ENCODE results near the genes OR4D9 and PRPF19.

- PRO-cap, result no peak
Observed at GRCh38 chr11:59511202-59511662, at the start of gene OR4D9. Gene OR4D9 (plus strand): TSS chr11:59511539.

GRCh38 chr11:59550225-59550802, 39.0 kb downstream of the OR4D9 start:
- PRO-cap, result no peak

GRCh38 chr11:59753877-59754693, 1.1 kb upstream of the STX3 start:
- PRO-cap, result unidirectional peak, plus-strand start at chr11:59754188; unidirectional peak, plus-strand start at chr11:59754562

- PRO-cap, result no peak
Observed at GRCh38 chr11:59815836-59816467, 5.4 kb upstream of the MRPL16 start.

- PRO-cap, result no peak
Observed at GRCh38 chr11:60183519-60184272, 813 bp upstream of the MS4A6A start.

DNA sequence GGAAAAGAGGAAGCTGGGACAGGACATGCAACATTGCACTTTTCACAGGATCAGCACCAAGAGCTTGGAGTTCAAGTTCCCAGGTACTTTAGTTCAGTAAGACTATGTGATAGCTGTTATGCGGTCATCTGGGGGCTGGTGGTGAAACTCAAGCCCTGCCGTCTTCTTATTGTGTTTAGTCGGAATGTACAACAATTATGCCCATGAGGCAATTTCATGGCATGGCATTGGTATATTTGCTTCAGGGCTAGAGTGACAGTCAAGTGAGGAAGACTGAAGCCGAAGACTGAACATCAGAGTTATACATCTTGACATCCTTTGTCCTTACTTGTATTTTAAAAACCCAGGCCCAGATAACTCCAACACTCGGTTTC, 16.9 kb upstream of the MS4A4A start:
- PRO-cap, result no peak

DNA sequence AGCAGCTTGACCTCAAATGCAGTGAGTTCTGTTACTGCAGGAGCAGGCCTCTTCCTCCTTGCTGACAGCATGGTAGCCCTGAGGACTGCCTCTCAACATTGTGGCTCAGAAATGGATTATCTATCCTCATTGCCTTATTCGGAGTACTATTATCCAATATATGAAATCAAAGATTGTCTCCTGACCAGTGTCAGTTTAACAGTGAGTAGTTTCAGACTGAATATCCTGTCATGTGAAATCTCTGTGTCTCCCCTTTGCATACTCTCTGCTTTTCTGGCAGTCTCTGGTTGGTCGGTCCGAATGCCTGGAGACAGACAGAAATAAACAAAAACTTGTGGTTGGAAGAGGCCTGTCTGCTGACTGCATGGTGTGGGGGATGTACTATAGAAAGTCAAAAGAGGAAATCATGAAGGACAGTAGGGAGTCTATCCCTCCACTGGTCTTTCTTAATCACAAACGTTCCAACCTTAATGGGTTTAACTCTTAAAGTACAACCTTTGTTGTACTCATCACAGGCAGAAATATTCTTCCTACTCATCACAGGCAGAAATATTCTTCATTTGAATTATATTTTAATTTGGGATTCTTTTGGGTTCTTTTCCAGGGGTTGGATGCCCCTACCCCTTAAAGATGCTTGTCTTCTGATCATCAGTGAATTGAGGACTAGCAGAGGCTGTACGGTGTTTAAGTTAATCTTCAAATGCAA, 6.7 kb upstream of the MS4A14 start:
- PRO-cap, result no peak

GRCh38 chr11:60658198-60658875, 41.1 kb upstream of the MS4A8 start:
- PRO-cap, result no peak

GRCh38 chr11:60851719-60852566, 3.8 kb downstream of the PTGDR2 start:
- PRO-cap, result no peak

GRCh38 chr11:60852567-60853084, 3.1 kb downstream of the PTGDR2 start:
- PRO-cap, result no peak

GRCh38 chr11:60890545-60891391, 15.6 kb downstream of the PRPF19 start:
- PRO-cap, result no peak

DNA sequence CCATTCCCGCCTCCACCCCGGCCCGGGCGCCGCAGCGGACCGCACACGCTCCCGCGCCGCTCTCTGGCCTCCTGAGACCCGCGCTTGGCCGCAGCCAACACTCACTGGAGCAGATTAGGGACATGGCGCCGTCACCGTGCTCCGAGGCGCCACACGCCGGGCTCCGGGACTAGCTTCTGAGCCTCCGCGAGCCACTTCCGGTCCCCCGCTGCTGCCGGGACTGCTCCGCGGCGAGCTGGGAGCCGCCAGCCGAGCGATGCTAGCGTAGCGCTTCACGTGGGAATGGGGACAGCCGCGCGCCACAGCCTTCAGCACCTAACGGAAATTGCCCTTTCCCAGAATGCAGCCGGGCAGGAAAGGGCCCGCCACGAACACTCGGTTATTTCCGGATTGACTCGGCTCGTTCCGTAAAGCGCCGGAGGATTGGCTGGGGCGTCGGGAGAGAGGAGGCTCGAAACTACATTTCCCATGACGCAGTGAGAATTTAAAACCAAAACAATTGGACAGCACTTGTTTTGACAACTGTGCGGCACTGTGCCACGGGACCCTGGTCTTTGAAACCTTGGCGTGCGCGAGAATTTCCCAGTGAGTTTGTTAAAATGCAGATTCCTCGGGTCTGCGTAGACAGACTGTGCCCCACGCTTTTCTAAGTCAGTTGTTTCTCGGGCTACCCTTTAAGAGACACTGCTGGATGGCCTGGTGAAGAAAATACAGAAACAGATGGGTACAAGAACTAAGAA, at the start of gene PRPF19:
Gene PRPF19, minus strand, starts transcription at position 327 of the 740 bp plus-strand sequence.
- PRO-cap, result bidirectional peak, plus-strand start at position 410 of the sequence, minus-strand start at position 327 of the sequence

- PRO-cap, result no peak
Observed at GRCh38 chr11:60936220-60936897, 12.1 kb downstream of the TMEM132A start.

DNA sequence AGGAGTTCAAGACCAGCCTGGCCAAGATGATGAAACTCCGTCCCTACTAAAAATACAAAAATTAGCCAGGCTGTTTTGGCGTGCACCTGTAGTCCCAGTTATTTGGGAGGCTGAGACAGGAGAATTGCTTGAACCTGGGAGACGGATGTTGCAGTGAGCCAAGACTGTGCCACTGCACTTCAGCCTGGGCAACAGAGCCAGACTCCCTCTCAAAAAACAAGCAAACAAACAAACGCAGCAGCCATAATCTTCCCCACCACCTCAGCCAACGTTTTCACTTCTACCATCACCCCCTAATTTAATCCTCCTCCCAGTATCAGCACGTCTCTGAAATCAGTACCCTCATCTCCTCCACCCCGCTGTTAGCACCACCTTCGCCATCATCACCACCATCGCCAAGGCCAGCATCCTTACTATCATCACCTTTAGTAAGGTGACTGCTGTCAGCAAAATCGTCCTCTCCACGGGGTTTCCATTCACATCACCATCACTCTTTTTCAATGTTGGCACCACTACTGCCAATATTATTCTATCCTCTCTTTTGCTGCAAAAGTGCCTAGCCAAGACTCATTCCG, 7.9 kb downstream of the SLC15A3 start:
- PRO-cap, result no peak

GRCh38 chr11:60949873-60950340, 2.1 kb downstream of the SLC15A3 start:
- PRO-cap, result no peak

GRCh38 chr11:60978625-60979368, 7.3 kb downstream of the CD6 start:
- PRO-cap, result no peak

- PRO-cap, result no peak
Observed at GRCh38 chr11:61007493-61007896, 36.0 kb downstream of the CD6 start.

GRCh38 chr11:61007901-61009172, 36.9 kb downstream of the CD6 start:
- PRO-cap, result no peak

DNA sequence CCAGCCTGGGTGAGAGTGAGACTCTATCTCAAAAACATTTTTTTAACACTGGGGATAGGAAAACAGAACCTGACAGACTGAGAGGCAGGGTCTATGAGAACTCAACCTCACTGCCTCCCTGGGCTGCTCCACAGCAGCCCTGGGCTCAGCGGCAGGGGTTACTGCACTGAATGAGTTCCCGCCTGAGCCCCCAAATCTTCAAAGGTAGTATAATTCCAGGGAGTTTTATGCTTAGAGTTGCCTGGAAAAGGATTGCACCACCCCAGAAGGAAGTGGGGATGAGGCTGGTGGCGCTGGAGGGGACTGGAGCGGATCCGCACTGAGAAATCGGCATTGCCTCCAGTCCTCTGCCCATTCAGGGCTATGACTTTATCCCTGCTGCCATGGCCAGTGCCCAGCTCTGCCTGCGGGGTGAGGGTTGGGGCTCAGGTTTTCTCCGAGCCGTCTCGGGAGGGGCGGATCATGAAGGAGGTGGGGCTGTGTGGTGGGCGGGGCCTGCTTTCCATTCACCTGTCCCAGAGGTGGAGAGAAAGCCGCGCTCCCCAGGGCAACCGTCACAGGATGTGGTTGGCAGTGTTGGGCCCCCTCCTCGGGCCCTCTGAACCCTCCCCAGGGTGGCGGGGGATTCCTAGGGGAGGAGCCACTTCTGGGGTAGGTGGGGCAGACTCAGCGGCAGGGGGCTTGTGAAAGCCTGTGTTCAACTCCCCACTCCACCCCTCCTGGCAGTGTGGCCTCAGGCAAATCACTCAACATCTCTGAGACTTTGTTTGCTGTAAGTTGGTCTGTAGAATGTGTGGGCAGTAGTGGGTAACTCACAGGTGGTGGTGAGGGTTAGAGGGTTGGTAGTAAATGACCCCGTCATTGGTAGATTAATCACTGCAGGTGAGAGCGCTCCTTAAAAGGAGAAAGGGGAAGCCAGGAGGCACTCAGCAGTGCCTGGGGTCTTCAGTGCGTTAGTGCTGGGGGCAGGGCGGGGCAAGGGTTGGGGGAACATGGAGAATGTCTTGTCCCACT, 50.1 kb downstream of the CD6 start:
- PRO-cap, result unidirectional peak, plus-strand start at position 509 of the sequence

DNA sequence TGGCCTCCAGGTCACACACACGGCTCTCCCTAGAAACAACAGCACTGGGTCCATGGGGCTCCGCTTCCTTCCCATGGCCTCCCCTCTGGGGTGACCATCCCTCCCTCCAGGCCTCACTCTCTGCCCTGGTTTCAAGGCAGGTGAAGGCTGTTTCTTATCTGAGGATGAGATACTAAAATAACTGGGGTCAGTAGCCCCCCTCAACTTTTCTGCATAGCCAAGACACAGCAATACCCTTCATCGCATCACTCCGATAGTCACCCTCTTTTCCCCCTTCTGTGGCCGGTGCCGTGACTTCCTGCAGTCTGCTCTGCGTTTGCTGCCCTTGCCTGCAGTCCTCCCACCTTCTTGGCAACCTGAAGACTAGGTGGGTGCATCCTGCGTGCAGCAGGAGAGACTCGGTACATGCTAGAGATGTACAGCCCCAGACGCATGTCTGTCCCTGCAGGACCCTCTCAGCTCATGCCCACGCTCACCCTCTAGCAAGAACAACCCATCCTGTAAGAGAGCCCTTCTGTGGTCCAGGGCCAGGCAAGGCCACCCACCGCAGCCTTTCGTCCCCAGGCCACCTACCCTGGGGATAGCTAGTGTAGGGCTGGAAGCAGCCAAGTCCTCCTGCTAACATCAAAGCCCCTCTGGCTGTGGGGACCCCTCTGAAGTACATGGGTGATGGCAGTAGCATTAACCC, 55.9 kb downstream of the CD6 start:
- PRO-cap, result no peak

All from trachea (tissue), 1 donor.